Suprapubic skin (tissue), 4 donors: ENCODE results near the genes ADCYAP1R1 and DPY19L1.

DNA sequence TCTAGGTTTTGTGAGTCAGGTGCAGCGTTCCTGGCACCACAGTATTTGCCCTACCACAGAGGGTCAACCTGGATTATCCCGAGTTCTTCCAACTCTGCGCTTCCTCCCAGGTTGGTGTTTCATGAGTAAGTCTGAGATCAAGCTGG is 502 bp upstream of the ZNRF2 start:
- PRO-cap: unidirectional peak, minus-strand start at position 123 of the sequence
- RAMPAGE, long total RNA, 4 experiments: no peak in any of the 4 experiments

- PRO-cap: no peak
- RAMPAGE, long total RNA, 4 experiments: no peak in any of the 4 experiments
These were observed 84.5 kb downstream of the ZNRF2 start for GRCh38 chr7:30368820-30369312.

- PRO-cap: no peak
- RAMPAGE, long total RNA, 4 experiments: no peak in any of the 4 experiments
These were observed 12.0 kb upstream of the CRHR2 start for GRCh38 chr7:30694032-30694924.

DNA sequence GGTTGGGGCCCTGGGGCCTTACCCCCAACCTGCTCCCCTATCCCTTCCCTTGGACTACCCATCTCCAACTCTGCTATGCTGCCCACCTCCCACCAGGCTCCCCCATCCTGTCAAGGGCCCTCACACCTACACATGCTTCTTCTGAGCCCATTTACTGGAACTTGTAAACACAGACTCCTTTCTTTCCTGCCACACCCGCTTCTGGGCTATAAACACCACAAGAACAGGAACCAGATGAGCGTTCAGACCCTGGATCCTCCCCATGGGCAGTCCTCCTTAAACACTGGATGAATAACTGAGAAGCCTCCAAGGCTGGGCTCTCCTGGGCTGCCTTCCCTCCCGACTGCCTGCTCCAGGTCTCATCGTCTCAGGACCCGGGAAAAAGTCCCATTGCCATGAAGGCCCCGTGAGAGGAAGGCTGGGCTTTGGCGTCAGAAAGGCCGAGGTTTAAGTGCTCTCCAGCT is 15.5 kb upstream of the CRHR2 start:
- PRO-cap: no peak
- RAMPAGE, long total RNA, 4 experiments: no peak in any of the 4 experiments

DNA sequence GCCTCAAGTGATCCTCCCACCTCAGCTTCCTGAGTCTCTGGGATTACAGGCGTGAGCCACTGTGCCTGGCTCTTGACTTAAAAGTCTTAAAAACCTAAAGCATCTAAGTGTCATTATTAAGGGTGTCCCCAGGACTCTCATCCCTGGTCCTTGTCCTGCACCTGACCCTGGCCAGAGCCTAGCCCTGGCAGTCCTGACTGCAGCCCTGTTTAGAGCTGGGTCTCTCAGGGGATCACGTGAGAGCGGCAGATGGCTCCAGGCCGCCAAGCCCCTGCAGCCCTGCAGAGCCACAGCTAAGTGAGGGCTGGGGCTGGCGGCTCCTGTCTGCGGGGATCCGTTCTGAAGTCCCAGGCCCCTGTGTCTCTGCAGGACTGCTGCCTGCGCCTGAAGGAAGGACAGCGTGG is 25.5 kb upstream of the GHRHR start:
- PRO-cap: no peak
- RAMPAGE, long total RNA, 4 experiments: no peak in any of the 4 experiments

DNA sequence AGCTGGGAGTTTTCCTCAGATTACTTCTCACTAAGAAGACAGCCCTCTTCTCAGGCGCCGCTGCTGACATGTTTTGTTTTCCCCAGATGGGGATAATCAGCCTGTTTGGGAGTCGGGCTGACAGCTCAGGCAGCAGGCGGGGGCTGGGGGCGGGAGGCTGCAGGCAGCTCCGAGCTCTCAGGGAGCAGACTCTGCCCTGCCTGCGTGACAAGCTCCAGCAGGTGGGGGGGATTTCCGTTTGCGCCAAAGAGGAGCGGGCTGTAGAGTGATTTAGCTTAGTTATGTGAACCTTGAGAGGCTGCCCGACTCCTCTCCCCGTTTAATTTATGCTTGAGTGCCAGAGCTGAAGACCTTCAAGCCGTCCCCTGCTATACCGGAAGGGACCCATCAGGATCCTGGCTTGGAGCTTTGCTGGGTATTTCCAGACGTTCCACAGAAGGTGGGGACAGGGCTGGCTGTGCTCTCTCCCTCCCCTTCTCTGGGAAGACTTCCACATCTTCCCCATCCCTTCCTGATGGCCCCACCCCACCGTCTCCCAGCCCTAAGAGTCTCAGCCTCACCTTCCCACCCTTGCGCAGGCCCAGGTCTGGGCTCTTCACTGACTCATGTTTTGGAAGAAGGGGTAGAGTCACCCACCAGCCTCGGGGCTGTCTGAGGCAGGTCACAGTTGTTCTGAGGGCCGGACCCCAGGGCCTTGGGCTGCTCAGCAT is 24.8 kb upstream of the ADCYAP1R1 start:
- PRO-cap: no peak
- RAMPAGE, long total RNA, 4 experiments: no peak in any of the 4 experiments

DNA sequence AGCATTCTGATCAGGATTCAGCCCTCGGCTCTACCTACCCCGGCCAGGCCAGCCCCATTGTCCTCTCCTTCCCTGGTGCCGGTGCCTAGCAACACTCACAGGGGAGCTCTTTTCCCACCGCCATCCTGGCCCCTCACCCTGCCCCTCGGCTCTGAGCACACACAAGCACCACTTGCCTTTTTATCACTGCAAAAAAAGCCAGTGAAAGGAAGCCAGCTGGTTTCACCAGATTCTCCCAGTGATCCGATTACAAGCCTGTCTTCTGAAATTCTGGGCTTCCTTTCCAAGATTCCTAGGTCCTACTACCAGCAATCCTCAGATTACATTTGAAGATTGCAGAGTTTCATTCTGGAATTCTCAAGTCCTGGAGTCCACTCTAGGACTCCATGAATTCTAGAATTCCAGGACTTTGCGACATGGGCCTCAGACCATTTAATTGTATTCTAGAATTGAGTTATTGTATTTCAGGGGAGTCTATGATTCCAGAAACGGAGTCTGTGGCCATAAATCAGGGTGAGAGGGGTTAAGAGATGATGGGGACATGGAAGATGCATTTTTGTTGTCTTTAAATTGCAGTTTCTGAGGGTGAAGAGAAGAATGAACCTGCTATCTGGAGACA is 8.8 kb upstream of the ADCYAP1R1 start:
- PRO-cap: no peak
- RAMPAGE, long total RNA, 4 experiments: no peak in any of the 4 experiments

DNA sequence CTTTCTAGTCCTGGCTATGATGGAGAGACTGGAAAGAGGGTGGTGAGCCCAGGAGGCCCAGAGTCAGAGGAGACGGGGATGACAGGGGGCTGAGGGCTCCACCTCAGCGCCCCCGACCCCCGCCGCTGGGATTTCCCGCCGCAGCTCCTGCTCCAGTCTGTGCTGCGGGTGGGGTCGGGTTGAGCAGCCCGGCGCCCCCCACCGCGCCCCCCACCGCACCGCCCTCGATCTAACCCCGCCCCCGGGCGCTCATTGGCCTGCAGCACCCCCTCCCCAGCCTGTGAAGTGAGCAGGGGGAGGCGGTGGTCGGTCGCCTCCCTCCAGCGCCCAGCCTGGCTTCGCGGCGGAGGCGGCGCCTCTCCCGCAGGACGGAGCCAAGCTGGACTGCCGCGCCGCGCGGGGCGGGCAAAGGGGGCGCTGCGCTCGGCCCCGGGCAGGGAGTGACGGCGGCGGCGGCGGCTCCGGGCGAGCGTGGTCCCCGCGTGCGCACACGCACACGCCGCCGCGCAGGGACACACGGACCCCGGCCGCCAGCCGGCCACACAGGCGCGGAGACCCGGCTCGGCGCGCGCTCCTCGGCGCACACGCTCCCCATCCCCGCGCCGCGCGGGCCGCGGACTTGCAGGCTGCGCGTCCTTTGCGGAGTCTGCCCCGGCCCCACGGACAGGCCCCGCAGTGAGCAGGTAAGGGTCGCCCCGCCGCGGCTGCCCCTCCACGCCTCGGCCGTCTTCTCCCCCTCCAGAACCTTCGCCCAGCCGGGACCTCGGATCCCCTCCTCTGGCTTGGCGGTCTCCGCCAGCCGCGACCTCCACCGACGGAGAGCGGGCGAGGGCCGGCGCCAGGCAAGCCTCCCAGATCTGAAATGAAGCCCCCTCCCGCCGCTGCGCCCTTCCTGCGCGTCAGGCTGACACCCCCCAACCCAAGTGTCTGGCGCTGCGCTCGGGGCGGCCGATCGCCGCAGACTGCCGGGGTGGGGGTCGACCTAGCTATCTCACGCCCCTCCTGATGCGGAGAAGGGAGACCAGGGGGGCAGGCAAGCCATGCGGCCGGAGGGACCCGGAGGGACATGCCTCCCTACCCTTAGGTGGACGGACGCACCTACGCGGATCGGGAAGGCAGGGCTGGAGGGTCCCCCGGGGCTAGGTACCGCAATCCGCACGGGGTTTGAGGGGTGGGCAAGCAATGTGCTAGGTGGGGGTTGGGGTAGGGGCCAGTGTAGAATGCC is at the start of gene ADCYAP1R1:
Gene ADCYAP1R1, plus strand, starts transcription at position 313 of the 1,225 bp plus-strand sequence.
- PRO-cap: bidirectional peak, plus-strand start at position 436 of the sequence, minus-strand start at position 149 of the sequence; unidirectional peak, minus-strand start at position 864 of the sequence
- RAMPAGE, long total RNA, 4 experiments: no peak in any of the 4 experiments

DNA sequence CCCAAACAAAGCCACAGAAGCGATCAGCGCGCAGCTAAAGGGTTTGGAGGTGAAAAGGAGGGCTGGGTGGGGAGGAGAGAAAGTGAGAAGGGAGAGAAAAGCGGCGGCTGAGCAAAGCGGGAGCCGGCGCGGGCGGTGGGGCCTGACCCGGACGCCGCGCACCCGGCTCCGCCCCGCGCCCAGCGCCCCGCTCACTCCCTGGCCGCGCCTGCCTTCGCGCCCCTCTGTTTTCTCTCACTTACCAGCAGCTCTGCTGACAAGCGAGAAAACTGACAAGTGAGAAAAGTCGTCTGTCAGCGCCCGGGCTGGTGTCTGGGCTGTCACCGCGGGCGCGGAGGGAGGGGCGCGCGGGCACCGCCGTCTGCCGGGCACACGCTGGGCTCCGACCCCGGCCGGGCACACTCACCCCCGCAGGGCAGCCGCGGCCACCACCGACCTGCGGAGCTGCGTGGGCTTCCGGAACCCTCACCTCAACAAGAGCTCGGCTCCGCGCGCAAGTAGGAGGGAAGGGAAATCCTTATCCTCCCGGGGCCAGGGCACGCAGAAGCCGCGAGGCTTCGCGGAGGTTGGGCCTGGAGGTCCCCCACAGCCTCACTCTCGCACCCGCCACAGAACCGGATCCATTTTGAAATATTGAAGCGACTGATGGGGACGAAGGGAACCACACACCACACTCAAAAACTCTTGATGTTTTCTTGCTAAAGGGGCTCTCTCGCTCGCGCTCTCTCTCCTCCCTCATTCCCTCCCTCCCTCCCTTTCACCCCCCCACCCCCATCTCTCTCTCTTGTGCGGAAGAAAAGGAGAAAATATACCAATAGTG is 740 bp upstream of the PDE1C start:
- PRO-cap: no peak
- RAMPAGE, long total RNA, 4 experiments: no peak in any of the 4 experiments

- PRO-cap: no peak
- RAMPAGE, long total RNA, 4 experiments: no peak in any of the 4 experiments
These were observed 90.9 kb downstream of the AVL9 start for GRCh38 chr7:32586117-32586706.

GRCh38 chr7:32942246-32942800 is 14.9 kb upstream of the FKBP9 start:
- PRO-cap: bidirectional peak, plus-strand start at chr7:32942621, minus-strand start at chr7:32942527
- RAMPAGE, long total RNA, 4 experiments: start-site peak on the minus strand in 1 of 4 experiments, at chr7:32942034-32942569 at its widest, 24 reads per replicate

DNA sequence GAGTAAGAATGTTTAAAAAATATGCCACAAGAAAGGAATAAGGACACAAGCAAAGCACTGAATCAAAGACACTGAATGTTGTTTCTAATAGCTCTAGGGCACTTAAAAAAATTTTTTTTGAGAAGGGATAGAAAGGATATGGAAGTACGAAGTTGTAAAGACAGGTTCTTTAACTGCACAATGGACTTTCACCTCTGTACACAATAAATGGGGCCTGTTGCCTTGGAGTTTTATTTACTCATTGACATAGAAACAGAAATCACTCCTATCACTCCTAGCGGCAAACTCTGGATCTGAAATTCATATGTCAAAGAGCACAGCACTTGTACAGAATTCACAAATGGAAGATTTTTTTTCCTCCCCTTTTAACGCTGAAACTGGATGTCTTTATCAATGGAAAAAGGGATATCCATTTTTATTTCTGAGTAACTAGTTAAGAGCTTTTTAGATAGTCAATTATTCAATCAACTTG is 18.3 kb downstream of the NT5C3A start:
- PRO-cap: no peak
- RAMPAGE, long total RNA, 4 experiments: no peak in any of the 4 experiments

GRCh38 chr7:33193496-33193932 is 64.2 kb downstream of the BBS9 start:
- PRO-cap: no peak
- RAMPAGE, long total RNA, 4 experiments: no peak in any of the 4 experiments

DNA sequence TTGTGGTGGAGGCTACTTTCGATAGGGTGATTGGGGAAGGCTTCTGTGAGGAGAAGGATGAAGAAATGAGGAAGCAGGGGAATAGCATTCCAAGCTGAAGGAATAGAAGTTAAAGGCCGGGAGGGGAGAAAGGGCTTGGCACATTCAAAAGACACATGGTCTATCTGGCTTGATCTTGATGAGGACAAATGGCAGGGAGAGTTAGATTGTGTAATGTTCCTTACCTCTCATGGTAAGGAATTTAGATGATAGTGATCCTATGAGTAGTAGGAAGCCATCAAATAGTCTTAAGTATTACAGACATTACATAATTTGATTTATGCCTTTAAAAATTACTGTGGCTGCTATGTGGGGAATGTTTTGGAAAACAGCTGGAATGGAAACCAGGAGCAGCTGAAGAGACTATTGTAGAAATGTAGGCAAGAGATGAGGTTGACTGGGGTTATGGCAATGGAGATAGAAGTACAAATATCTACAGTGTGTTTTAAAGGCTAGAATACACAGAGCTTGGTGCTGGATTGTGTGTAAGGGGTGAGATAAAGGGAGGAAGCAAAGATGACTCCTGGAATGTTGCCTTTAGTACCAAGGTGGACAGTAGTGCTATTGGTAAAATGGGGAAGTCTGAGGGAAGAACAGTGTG is 351.3 kb upstream of the BMPER start:
- PRO-cap: no peak
- RAMPAGE, long total RNA, 4 experiments: start-site peak on the plus strand in 1 of 4 experiments, centred at position 370 of the sequence, 9 reads per replicate

GRCh38 chr7:33711379-33712165 is 193.8 kb upstream of the BMPER start:
- PRO-cap: no peak
- RAMPAGE, long total RNA, 4 experiments: no peak in any of the 4 experiments

DNA sequence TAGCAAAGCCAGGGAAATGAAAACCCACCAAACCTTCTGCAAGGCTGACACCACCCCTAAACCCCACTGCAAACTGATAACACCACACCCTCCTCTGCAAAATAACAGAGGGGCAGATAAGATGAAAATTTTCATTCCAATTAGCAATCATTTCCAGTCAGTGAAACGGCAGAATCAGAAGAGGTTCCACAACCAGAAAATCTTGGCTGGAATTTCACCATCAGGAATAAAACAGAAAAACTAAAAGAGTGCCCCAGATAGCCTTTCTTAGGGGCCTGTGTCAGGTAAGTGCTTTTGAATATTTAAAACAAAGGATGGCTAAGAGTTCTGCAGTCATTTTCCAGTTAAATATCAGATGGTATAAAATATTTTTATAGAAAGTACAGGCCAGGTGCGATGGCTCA is 179.5 kb upstream of the BMPER start:
- PRO-cap: no peak
- RAMPAGE, long total RNA, 4 experiments: no peak in any of the 4 experiments

- PRO-cap: no peak
- RAMPAGE, long total RNA, 4 experiments: no peak in any of the 4 experiments
These were observed 143.9 kb upstream of the BMPER start for GRCh38 chr7:33761339-33762004.

DNA sequence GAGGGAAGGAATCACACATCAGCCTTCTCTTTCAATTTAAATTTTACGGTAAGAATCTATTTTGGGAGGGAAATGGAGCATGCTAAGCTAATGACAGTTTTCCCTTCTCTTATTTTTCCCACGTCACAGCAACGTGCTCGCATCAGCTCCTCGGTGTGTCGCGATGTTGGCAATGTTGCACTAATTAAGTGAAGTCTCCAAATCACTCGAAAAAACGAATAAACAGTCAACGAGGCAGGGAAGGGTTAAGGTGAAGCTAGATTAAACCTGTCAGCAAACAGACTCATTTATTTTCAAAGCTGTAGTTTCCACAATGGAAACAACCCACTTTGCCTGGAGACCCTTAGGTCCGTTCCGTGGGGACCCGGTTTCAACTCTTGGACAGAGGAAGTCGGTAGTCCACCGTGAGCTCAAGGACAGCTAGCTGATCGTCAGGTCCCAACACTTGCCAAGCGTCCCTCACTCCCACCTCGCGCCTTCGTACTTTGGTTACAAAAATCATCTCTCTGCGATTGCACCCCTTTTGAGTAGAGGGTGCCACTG is 1.6 kb upstream of the BMPER start:
- PRO-cap: no peak
- RAMPAGE, long total RNA, 4 experiments: no peak in any of the 4 experiments

DNA sequence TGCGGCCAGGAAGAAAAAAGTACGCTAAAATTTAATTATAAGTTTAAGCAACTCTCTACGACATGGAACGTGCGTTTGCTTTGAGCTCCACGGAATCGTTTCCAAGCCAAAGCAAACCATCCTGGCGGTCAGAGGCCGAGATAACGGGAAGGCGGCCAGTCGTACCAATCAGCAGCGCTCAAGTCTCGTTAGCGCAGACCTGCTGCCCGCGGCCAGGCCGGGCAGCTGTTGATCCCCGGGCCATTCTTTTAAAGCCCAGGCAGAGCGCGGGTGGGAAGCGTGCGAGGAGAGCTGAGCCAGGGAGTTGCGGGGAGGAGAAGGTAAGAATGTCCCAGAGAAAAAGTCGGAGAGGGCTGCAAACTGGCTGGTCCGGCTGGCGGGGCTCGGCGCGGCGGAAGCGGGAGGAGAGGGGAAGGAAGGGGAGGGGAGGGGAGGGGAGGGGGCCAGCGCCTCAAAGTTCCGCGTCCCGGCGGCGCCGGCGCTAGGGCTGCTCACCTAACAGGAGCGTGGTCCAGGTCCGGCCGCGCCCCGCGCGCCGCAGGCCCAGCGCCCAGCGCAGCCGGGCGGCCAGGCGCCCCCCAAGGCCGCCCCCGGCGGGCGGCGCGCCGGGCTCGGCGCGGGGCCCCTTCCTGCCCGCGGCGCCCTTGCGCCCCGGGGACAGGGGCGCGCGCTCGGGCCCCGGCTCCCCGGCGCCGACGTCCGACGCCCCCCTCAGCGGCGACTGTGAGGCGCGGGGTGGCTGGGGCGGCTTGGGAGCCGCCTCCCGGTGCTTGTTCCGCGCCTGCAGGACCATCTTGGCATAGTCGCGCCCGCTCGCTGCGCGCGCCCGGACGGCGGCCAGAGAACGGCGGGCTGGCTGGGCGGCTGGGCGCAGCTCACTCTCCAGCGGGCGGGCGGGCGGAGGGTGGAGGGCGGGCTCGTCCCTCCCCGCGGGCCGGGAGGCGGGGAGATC is at the start of gene DPY19L1:
Gene DPY19L1, minus strand, starts transcription at position 884 of the 952 bp plus-strand sequence.
- PRO-cap: unidirectional peak, plus-strand start at position 131 of the sequence; bidirectional peak, plus-strand start at position 262 of the sequence, minus-strand start at position 184 of the sequence; bidirectional peak, plus-strand start outside the sequence, minus-strand start at position 846 of the sequence
- RAMPAGE, long total RNA, 4 experiments: no peak in any of the 4 experiments

DNA sequence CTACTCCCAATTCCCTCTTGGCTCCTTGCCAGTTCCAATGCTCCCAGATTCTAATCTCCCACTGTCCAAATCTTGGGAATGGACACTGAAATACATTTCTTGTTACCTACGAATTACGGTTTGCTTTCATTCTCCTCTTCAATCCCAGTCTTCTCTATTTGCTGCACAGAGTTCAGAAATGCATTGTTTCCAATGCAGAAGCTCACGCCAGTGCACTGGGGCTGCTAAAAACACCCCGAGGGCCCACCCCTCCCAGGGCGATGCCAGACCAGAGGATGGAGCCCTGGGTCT is 120.7 kb upstream of the TBX20 start:
- PRO-cap: no peak
- RAMPAGE, long total RNA, 4 experiments: no peak in any of the 4 experiments